Foreskin fibroblast (primary cell): ENCODE measurements around the genes GNPAT and EGLN1.

- RRBS: no CpG with 5 or more reads among the region's 5 CpGs
These were observed 32.3 kb downstream of the AGT start for GRCh38 chr1:230681388-230682185.

- RRBS: no CpG with 5 or more reads among the region's 6 CpGs
These were observed 4.8 kb downstream of the C1orf198 start for GRCh38 chr1:230863425-230864019.

DNA sequence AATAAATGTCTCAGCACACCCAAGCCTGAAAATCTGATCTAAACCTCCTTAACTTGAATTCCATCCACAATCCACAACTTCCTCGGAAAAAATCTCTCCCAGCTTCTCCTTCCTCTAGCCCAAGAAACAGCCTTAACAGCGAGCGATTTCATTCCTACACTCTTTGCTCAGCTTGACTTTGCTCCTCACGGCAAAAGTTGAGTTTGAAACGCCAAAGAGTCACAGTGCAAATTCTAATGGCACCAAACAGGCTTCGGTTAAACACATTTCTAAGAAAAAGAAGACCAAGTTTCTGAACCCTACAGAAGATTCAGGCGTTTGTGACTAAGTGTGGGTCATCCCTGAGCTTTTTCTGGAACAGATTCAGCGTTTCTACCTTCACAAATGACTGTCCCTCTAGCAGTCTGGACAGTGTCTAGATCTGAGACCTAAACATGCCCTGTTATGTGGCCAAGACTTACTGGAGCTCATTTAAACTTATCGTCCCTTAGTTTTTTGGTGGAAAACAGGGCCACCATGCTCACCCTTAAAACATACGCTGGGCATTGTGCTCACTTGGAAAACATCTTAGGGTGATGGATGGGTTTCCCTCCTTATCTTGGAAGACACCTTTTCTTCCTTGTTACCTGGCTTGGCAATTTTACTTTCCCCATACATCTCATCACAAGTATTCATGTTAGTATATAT, 1.2 kb downstream of the C1orf198 start:
- RRBS: no CpG with 5 or more reads among the region's 10 CpGs

DNA sequence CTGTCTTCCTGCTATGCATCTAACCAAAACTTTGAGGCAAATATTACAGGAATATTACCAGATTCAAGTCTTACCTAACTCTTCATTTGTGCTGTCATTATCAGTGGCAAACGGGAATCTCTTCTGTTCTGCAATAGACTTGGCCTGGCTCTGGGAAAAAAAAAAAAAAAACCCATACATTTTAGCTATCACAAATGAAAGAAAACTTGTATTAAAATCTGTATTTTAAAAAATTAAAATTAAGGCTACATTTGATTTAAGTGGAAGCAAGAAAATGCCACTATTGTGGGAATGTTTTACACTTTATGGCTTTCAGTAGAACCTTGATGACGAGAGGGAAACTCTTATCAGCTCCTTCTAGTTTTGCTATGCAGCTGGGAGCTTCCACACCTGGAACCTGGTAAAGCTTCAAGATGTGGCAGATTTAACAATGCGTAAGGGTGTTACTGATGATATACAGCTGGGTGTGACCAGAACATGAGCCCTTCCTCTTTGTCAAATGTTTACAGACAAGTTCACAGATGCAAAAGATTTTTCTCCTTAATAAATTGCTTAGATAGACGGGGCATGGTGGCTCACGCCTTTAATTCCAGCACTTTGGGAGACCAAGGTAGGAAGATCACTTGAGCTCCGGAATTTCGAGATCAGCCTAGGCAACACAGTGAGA, 20.4 kb downstream of the TTC13 start:
- RRBS: no CpG with 5 or more reads among the region's 7 CpGs

GRCh38 chr1:230972987-230973334, 5.7 kb downstream of the TTC13 start:
- RRBS: no CpG with 5 or more reads among the region's 1 CpG

GRCh38 chr1:231240991-231241949, at the start of gene GNPAT:
Gene GNPAT, plus strand, starts transcription at chr1:231241212.
- RRBS: under 1% methylated on average over 18 of the region's 55 CpGs

DNA sequence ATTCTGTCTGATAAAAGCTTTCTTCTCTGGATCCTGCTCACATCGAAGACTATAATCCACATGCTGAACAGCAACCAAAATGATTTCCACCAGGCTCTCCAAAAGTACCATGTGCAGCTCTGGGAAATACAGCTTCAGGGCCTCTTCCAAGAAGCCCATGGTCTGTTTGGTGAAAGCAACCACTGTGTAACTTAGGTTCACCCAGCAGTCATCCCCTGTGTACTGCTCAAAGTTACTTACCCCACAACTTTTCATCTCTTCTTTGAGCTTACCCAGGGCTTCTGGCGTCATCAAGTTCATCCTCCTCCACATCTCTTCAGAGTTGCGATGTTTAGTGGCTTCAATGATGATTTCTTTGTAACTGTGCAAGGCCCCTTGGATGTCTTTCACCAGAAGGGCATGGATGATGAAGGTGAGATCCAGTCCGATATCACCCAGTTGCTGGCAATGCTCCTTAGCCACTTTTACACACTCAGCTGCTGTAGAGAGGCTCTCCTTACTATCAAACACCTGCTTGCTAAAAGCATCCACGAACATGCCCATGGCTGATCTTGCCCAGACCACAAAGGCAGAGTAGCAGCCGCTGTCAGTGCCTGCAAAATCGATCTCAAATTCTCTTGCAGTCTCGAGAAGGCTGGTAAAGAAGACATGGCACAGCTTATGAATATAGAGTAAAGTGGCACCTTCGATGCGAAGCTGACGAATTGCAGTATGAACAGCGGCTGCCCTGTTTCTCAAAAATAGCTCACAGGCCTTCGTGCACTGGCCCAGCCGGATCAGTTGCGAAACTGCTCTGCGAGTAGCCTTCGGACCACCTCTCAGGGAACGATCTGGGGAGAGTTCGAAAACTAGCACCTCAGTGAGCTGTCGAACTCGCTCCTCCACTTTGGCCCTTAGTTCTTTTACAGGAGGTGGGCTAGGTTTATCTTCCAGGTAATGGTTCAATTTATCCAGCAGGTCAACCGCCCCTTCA, 1.7 kb downstream of the EXOC8 start:
- RRBS: no CpG with 5 or more reads among the region's 22 CpGs

DNA sequence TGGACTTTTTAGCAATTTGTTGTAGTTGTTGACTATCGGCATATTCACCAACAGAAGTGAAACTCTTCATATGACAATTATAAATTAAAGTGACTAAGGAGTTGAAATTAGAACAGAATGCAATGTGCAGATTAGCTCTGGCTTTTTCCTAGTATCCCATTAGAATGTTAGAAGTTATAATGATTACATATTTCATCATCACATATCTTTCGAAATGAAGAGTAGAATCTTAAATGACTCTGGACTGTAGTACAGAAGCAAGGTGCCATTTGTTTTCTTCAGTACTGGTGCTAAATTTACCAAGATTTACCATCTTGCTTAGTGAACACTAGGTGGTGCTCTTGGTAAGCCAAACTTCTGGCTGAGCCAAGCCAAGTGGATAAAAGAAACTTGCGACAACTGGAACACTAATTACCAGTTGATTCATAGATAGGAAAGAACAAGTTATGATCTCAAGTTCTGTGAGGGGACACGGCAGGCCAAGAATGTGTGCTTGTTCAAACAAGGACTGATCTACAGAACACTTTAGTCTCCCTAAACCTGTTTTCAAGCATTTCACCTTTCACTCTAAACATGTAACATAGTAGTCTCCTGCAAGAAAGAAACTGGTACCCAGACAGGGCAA, 19.7 kb downstream of the SPRTN start:
- RRBS: no CpG with 5 or more reads among the region's 4 CpGs

DNA sequence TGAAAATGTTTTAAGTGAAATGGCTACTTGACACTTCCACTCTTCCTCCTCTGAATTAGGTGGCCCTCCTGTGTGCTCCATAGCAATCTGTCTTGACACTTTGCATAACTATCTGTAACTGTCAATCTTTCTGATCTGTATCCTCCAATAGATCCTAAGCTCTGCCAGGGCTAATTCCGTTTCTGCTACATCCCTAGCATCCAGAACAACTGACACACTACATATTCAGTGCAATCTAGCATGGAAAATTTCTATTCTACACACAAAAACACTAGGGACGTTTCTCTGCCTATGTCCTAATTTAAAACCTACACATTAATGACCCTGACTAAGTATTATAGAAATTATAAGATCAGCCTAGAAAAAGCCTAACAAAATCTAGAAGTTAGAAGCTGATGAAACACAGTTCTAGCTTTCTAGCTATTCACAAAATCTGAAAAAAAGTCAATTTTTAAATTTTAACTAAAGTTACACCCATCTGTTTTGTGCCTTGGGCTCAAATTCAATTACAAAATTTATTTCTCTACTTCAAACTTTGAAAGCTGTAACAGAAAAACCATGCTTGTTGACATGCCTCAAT, 34.1 kb downstream of the SPRTN start:
- RRBS: no CpG with 5 or more reads among the region's 2 CpGs

DNA sequence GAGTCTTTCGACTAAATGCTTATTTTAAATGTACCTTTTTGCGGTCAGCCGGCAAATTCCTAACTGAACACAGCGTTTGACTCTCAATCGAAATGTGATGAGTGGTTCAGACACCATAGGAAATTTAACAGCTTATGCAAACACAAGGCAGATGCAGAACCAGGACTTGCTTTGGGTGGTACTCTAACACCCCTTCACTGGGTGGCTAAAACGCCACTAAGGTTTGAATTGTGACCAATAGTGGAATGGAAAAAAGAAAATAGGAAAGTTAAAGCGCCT, 1.7 kb downstream of the EGLN1 start:
- RRBS: no CpG with 5 or more reads among the region's 7 CpGs

DNA sequence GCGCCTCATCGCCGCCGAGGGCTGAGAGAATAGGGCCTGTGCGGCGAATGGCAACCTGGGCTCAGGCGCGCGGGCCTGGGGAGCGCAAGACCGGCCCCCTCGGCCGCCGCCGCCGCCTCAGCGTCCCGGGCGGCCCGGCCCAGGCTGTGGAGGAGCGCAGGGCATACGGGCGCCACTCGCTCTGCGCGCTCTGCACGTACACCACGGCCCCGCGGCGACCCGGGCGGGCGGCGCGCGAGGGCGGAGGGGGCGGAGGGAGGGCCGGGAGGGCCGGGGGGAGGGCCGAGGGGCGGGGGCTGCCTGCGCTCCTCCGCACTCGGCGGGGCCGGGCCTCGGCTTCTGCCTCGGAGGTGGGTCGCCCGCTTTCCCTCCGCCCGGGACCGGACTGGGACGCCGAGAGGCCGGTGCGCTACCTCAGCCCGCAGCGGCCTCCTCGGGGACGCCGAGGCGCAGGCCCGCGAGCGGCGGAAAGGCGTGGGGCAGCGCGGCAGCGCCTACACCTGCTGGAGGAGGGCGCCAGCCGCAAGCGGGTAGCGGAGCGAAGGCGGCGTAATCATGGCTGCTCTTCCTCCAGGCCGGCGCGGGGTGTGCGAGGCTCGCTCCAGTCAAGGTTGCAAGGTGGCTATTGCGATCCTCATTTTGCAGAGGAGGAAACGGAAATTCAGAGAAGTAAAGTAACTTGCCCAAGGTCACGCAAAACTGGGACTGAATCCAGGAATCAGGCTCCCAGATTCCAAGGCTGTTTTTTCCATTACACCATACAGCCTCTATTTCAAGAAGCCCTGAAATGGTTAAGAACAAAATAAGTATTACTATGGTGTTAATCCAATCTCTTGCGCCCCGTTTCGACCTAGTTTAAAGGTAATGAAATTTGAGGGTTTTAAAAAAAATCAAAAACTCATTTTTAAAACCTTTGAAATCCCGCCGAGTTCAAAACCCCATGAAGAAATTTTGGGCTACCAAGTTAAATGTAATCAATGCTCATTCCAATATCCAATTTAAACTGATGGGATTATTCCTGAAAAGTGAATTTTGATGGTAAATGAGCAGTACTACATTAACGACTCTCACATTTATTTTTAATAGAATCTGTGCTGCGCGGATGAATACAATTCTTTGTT, at the start of gene EGLN1:
TSS of gene EGLN1 (minus strand) at position 185 of the 1,121 bp plus-strand sequence.
- RRBS: 4% methylated on average over 33 of the region's 96 CpGs

GRCh38 chr1:231534825-231535356, 6.4 kb downstream of the TSNAX start:
- RRBS: no CpG with 5 or more reads among the region's 5 CpGs

- RRBS: no CpG with 5 or more reads among the region's 4 CpGs
These were observed 216.6 kb downstream of the DISC1 start for GRCh38 chr1:231843082-231843597.

GRCh38 chr1:232377172-232377887, 252.6 kb downstream of the SIPA1L2 start:
- RRBS: no CpG with 5 or more reads among the region's 7 CpGs

- RRBS: no CpG with 5 or more reads among the region's 2 CpGs
These were observed 156.7 kb downstream of the SIPA1L2 start for GRCh38 chr1:232473259-232473550.

- RRBS: no CpG with 5 or more reads among the region's 21 CpGs
These were observed 116.0 kb downstream of the SIPA1L2 start for GRCh38 chr1:232513826-232514449.

DNA sequence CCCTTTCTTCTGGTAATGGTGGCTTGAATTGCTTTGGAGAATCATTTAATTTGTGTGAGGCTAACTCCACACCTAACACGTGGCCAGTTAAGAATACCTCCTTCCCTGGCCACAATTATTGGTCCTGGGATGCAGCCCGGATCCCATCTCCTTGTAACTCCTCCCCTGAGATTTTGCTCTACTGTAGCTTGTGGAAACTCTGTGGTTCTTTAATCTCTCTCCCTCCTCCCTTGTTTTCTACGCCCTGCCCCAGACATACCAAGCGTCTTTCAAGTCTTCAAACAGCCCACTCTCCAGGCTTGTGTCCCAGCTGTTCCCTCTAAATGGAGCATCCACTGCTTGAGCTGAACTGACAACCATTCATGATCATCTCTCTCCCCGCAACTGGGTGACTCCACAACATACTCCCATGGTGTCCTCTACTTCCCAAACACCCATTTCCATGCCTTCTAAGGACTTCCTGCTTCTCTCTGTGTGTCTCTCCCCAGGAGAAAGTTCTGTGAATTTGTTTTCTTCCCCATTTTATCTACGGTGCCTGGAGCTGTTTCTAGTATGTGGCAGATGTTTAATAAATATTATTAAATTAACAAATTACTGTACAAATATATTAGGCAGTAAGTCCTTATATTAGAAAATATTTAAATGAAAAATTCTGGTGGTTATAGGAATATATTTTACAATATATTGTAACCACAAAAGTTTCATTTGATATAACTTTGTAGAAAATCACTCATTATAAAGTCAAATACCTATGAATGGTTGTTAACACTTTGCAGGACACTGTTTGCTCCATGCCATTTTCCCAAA, 111.4 kb downstream of the SIPA1L2 start:
- RRBS: no CpG with 5 or more reads among the region's 6 CpGs

DNA sequence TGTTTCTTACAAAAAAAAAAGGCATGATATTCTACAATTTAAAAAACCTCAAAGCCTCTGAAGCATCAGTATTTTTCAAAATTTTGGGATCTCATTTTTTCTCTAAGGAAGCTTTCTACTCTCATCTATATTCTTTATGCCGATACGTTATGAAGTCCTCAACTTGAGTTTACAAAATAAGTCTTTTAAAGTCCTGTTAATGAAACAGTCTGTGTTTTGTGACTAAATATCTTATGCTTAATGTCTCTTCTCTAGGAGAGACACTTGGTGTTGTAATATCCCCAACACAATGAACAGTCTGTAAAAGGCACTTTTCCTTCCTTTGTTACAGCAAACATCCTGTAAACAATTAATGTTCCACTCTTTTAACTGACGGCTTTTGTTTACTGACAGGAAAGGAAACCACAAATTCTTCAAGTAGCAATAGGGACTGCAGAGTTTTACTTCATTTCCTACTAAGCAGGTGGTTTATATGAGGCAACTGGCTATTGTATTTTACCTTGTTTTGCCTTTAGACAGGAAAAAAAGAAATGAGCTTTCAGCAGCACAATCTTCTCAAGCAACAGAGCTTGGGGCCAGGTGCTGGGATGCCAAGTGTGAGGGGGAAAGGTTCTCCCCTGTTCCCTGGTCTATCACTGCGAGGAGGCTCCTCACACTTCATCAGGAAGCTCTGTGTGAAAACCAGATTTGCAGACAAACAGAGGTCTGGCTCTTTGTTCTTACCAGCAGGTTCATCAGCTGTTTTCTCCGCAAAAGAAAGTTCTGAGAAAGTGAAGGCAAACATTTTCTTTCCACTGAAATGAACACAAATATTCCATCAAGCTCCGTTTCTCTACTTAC, 51.3 kb downstream of the SIPA1L2 start:
- RRBS: no CpG with 5 or more reads among the region's 6 CpGs

DNA sequence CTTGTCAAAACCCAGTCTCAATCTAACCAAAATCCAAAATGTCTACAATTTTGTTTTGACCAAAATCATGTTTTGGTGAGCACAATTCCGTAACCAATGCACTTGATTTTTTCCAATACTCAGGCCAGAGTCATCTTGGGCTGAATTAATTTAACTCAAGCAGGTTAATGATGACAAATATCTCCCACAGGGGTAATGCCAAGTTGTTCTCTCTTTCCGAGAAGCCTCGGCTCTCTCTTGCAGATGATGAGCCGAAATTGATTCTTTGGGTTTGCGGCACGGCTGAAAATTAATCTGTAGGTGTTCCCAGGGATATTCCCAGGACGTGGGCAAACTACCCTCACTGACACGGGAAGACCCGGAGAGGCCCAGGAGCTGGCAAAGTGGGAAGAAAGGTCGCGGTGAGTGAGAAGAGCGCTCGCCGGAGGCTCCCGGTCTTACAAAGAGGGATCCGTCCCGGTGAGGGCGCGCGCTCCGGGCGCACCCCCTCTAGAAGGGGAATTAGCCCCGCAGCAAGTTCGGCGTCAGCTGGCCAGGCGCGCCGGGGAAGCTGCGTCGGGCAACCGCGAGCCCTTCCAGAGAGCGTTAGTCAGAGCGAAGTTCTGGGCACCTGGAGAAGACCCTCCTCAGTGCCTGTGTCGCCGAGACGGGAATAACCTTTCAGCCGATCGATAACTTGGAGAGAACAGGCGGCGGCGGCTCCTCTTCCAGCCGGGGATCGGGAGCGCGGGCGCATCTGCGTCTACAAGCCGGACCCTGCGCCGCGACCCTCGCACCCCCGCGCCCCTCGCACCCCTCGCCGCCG, 785 bp downstream of the SIPA1L2 start:
- RRBS: 2% methylated on average over 14 of the region's 59 CpGs

- RRBS: no CpG with 5 or more reads among the region's 8 CpGs
These were observed 45.3 kb upstream of the SIPA1L2 start for GRCh38 chr1:232675187-232675758.